Esophagus muscularis mucosa (tissue), 4 donors: Measurements from ENCODE around the genes RPUSD1, TPSD1, BAIAP3 and CCDC154.

- PRO-cap = no peak
- RAMPAGE, long total RNA, 4 experiments = no peak in any of the 4 experiments
Observed at GRCh38 chr16:739886-740520, 794 bp downstream of the CIAO3 start.

GRCh38 chr16:787826-788506 lies at the start of gene RPUSD1:
RPUSD1 (minus strand) TSS chr16:788381.
- PRO-cap = bidirectional peak, plus-strand start at chr16:788624, minus-strand start at chr16:788392
- RAMPAGE, long total RNA, 4 experiments = no peak in any of the 4 experiments

DNA sequence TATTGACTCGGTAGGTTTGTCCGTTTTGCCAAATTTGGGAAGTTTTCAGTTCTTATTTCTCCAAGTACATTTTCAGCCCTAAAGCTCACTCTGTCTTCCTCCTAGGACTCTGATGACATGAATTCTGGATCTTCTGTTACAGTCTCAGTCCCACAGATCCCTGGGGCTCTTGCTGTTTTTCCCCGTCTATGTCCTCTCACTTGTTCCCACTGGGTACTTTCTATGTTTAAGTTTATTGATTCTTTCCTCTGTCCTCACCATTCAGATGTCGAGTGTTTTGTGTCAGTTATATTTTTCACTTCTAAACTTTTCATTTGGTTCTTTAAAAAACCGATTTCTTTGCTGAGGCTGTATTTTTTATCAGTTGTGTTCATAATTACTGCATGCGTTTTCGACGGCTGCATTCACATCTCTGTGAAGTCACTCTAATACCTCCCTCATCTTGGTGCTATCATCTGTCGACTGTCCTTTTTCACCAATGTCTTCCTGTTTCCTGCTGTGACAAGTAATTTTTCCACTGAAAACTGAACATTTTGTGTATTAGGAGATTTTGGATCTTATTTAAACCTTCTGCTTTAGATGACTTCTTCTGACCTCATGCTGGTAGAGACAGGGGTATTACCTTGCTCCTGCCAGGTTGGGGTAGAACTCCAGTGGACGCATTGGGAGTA lies 65.3 kb upstream of the GNG13 start:
- PRO-cap = no peak
- RAMPAGE, long total RNA, 4 experiments = no peak in any of the 4 experiments

GRCh38 chr16:1019060-1020133 lies 37.8 kb downstream of the SOX8 start:
- PRO-cap = no peak
- RAMPAGE, long total RNA, 4 experiments = no peak in any of the 4 experiments

GRCh38 chr16:1082283-1083008 lies 9.9 kb downstream of the SSTR5 start:
- PRO-cap = no peak
- RAMPAGE, long total RNA, 4 experiments = no peak in any of the 4 experiments

GRCh38 chr16:1083009-1083346 lies 10.4 kb downstream of the SSTR5 start:
- PRO-cap = no peak
- RAMPAGE, long total RNA, 4 experiments = no peak in any of the 4 experiments

DNA sequence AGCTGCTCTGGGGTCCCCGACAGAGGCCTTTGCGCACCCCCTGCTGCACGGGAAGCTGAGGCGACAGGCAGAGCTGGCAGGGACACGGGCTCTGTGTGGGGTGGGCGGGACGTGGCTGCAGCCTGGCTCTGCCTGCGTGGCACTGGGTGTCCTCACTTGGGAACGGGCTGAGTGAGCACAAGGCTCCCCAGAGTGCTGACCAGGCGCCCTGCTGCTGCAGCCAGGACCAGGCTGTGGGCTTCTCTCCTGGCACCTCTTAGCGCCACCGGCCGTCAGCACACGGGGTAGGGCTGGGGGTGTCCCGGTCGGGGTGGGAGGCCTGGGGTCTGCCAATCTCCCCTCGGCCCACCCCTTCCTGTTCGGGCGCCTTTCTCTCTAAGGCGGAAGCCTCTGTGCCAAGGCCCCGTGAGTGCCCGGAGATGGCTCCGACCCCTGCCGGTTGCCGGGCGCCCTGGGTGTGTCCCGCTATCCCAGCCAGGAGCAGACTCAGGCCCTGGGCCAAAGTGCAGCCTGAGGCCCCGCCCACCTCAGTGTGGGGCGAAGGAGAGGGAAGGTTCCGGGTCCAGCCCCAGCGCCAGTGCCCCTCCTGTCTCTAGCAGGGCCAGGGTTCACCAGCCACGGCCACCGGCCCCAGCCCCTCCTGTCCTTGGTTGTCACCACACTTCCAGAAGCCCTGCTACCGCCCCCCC lies 6.4 kb downstream of the C1QTNF8 start:
- PRO-cap = bidirectional peak, plus-strand start at position 155 of the sequence, minus-strand start at position 144 of the sequence; bidirectional peak, plus-strand start at position 530 of the sequence, minus-strand start at position 394 of the sequence
- RAMPAGE, long total RNA, 4 experiments = no peak in any of the 4 experiments

DNA sequence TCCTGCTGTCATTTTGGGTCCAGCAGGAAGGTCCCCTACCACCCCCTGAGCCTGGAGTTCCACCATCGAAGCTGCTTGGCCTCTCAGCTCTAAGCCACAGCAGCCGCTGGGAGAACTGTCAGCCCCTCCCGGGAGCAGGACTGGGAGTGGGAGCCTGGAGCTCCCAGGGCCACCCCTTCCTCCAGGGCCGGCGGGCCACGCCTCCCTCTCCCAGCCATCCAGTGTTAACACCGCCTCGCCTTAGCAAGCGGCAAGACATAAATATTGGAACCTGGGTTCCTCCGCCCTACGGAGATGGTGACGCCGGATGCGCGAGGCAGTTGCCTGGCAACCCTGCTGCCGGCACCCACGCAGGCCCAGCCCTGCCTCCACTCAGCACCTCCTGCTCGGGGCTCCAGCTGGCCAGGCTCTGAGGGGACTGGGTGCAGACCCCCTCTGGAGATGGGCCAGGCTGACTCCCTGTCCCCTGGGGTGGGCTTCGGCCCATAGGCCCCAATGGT lies 27.5 kb upstream of the CACNA1H start:
- PRO-cap = no peak
- RAMPAGE, long total RNA, 4 experiments = no peak in any of the 4 experiments

DNA sequence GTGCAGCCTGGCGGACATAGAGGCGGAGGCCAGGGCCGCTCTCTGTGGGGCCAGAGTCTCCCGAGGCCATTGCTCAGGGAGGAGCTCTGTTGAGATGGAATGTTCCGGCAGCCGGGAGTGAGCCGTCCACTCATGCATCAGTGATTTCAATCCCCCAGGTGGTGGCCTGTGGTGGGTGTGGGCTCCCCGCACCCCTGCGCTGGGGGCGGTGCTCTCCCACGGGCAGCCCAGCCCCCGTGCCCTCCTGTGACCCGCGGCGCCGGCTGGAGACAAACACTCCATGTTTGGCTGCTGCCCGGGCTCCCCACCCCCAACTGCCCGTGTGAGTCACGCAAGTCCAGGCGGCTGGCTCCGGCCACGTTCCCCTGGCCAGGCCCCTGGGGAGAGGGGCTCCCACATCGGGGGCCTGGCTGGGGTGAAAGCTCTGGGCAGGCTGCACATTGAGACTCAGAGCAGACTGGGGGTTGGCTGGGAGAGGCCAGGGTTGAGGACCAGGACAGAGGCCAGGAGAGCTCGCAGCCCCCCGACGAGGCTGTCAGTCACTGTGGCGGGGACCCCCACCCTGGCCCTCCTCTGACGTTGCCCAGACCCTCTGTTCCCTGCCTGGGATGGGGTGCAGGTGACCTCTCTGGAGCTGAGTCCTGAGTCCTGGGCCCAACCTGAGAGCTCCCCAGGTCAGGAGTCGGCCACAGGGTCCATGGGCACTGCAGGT lies 29.5 kb downstream of the CACNA1H start:
- PRO-cap = bidirectional peak, plus-strand start at position 334 of the sequence, minus-strand start at position 119 of the sequence
- RAMPAGE, long total RNA, 4 experiments = no peak in any of the 4 experiments

DNA sequence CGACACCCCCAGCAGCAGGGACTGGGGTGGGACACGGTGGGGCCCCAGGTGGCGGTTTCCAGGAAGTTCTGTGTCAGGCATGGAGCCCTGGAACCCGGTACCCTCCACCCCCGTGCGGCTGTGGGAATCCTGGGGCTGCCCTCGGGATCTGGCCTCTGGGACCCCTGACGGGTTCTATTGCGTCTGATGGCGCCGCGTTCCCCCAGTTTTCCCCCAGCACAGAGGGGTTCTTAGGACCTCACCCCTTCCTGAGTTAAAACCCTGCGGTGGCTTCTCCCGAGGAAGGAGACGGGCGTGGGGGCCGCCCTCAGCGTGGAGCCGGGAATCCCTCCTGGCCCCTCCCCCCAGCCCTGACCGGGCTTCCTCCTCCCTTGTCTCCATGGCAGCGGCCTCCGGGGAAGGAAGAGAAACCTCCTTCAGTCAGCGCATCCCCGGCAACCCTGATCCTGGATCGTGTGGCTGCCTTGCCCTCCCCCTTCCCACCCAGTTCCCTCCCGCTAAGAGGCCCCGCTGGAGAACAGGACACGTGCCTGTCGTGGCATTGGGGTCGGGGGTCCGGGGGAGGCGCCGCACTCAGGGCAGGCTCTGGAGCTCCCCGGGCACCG lies 30.3 kb downstream of the CACNA1H start:
- PRO-cap = no peak
- RAMPAGE, long total RNA, 4 experiments = no peak in any of the 4 experiments

- PRO-cap = no peak
- RAMPAGE, long total RNA, 4 experiments = start-site peak on the plus strand in 4 of 4 experiments, at chr16:1256062-1256079 at its widest, 60 to 368 reads per replicate
Observed at GRCh38 chr16:1255776-1256274, at the start of gene TPSD1. TPSD1 (plus strand) TSS chr16:1256069.

GRCh38 chr16:1308615-1309288 lies 684 bp upstream of the UBE2I start:
- PRO-cap = unidirectional peak, minus-strand start at chr16:1308868
- RAMPAGE, long total RNA, 4 experiments = no peak in any of the 4 experiments

GRCh38 chr16:1314492-1314766 lies 5.0 kb downstream of the UBE2I start:
- PRO-cap = no peak
- RAMPAGE, long total RNA, 4 experiments = no peak in any of the 4 experiments

GRCh38 chr16:1333398-1333755 lies at the start of gene BAIAP3:
BAIAP3 (plus strand) TSS chr16:1333645.
- PRO-cap = bidirectional peak, plus-strand start at chr16:1333645, minus-strand start at chr16:1333542
- RAMPAGE, long total RNA, 4 experiments = no peak in any of the 4 experiments

- PRO-cap = no peak
- RAMPAGE, long total RNA, 4 experiments = no peak in any of the 4 experiments
Observed at GRCh38 chr16:1363645-1364128, 12.0 kb downstream of the GNPTG start.

GRCh38 chr16:1379512-1380124 lies 27.9 kb downstream of the GNPTG start:
- PRO-cap = unidirectional peak, minus-strand start at chr16:1379635
- RAMPAGE, long total RNA, 4 experiments = start-site peak on the minus strand in 2 of 4 experiments, at chr16:1379620-1379686 at its widest, 6 reads per replicate

GRCh38 chr16:1443954-1444760 lies at the start of gene CCDC154:
CCDC154 (minus strand) TSS chr16:1444556.
- PRO-cap = no peak
- RAMPAGE, long total RNA, 4 experiments = no peak in any of the 4 experiments

DNA sequence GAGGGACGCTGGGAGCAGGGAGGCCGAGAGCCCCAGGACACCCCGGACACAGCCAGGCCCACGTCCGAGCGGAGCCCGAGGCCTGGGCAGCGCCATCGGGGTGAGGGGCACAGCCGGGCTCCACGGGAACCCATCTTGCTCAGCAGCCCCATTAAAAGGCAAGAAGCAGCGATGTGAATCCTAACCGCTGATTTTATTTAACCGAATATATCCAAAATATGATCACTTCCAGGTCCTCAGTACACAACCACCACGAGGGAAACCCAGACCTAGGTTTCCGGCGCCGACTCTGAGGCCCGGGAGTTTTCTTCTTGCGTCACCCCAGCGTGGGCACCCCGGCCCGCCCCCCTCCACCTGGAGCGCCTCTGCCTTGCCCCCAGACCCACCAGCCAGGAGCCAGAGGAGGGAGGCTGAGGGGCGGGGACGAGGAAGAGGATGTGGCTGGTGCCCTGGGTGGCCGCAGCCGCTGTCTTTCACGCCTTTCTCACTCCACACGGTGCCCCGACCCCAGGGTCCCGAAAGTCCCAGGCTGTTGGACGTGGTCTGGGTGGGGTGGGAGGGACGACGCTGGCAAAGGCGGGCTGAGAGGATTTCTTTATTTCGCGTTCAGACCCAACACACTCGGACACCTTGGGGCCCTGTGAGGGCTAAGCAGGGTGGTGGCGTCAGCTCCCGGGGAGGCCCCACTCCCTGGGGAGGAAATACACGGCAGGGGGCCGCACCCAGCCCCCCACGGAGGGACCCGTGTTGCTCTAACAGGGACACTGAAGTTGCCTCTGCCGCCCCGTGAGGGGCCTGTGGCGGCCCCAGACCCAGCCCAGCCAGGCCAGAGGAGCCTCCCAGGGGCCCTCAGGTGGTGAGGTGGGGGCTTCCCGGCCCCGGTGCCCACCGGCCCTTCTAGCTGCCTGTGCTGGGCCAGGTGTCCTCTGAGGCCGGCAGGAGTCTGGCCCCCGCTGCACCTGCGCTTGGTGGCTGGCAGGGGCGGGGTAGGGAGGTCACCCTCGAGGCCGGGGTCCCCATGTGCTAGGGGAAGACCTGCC lies 725 bp upstream of the CCDC154 start:
- PRO-cap = no peak
- RAMPAGE, long total RNA, 4 experiments = start-site peak on the minus strand in 1 of 4 experiments, centred at position 950 of the sequence, 6 reads per replicate

GRCh38 chr16:1448126-1448588 lies 3.8 kb upstream of the CCDC154 start:
- PRO-cap = no peak
- RAMPAGE, long total RNA, 4 experiments = start-site peak on the minus strand in 1 of 4 experiments, at chr16:1448424-1448429 at its widest, 7 reads per replicate

DNA sequence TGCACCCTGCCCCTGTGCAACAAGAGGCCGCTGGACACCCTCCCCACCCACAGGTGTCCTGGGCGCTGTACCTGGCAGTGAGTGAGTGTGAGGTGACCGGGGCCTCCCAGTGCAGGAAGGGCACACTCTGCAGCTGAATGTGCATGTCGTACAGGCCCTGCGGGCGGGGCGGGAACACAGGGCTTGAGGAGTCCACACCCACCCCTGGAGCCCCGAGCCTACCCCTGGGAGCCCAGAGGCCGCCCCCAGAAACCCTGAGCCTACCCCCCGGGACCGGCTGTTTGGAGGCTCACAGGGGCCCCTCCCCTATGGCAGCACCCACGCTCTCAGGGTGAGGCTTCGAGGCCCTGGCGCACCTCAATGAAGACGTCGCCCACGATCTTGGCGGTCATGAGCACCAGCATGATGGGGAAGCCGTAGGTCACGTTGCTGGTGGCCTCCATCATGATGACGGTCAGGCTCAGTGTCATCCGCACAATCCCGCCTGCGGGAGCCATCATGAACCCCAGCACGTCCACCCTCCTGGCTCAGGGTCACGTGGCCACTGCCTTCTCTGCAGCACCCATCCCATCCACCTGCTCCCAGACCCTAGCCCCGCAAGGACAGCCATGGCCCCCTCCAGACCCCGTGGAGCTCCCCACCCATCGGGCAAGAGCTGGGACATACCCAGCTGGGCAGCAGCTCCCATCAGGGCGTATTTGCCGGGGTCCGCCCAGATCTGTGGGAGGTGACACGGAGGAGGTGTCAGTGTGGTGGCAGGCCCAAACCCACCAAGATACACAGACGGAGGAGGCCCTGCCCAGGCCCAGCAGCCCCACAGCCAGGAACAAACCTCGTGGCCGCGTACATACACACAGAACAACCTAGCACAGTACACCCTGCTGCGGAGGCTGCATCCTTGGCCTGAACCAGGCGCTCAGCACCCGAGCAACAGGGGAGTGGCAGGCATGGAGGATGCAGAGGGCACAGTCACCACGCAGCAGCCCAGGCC lies 4.5 kb upstream of the CCDC154 start:
- PRO-cap = no peak
- RAMPAGE, long total RNA, 4 experiments = start-site peak on the minus strand in 1 of 4 experiments, centred at position 129 of the sequence, 7 reads per replicate